Zone of skin (tissue), 1 donor: ENCODE measurements around a stretch of chr7.

DNA sequence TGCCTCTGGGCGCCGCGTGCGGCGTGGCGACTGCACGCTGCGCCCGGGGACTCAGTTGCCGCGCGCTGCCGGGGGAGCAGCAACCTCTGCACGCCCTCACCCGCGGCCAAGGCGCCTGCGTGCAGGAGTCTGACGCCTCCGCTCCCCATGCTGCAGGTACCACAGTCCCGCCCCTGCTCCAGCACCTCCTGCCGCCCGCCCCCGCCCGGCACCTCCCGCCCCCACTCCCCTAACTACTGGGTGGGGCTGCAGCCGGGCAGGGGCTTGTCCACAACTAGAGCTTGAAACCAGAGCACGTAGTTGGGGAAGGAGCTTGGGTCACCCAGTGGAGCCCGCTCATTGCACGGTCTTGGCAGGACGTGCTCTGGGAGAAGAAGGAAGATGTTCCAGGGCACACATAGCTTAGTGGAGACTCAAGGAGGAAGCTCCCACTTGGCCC lies 577 bp downstream of the IGFBP1 start:
- RRBS: 2% methylated on average over 12 of the region's 31 CpGs

GRCh38 chr7:45912845-45913861 lies 7.9 kb downstream of the IGFBP3 start:
- RRBS: no CpG with 5 or more reads among the region's 23 CpGs

DNA sequence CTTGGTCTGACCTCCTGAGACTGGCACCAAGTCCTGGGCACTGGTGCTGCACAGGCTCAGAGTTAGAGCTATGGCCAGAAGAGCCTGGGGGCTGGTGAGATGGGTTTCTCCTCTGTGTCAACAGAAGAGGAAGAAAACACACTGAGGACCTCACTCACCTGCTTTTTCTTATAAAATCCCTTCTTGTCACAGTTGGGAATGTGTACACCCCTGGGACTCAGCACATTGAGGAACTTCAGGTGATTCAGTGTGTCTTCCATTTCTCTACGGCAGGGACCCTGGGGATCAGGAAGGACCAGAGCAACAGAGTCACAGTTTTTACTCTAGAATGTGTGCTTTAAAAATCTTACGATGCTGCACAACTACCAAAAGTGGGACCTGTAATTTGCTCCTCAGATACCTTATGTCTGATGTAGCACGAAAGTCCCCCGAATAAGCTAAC lies 4.7 kb downstream of the IGFBP3 start:
- RRBS: no CpG with 5 or more reads among the region's 4 CpGs

GRCh38 chr7:46205348-46206269 lies 284.5 kb upstream of the IGFBP3 start:
- RRBS: no CpG with 5 or more reads among the region's 9 CpGs

GRCh38 chr7:46568955-46569743 lies 648.1 kb upstream of the IGFBP3 start:
- RRBS: no CpG with 5 or more reads among the region's 7 CpGs

DNA sequence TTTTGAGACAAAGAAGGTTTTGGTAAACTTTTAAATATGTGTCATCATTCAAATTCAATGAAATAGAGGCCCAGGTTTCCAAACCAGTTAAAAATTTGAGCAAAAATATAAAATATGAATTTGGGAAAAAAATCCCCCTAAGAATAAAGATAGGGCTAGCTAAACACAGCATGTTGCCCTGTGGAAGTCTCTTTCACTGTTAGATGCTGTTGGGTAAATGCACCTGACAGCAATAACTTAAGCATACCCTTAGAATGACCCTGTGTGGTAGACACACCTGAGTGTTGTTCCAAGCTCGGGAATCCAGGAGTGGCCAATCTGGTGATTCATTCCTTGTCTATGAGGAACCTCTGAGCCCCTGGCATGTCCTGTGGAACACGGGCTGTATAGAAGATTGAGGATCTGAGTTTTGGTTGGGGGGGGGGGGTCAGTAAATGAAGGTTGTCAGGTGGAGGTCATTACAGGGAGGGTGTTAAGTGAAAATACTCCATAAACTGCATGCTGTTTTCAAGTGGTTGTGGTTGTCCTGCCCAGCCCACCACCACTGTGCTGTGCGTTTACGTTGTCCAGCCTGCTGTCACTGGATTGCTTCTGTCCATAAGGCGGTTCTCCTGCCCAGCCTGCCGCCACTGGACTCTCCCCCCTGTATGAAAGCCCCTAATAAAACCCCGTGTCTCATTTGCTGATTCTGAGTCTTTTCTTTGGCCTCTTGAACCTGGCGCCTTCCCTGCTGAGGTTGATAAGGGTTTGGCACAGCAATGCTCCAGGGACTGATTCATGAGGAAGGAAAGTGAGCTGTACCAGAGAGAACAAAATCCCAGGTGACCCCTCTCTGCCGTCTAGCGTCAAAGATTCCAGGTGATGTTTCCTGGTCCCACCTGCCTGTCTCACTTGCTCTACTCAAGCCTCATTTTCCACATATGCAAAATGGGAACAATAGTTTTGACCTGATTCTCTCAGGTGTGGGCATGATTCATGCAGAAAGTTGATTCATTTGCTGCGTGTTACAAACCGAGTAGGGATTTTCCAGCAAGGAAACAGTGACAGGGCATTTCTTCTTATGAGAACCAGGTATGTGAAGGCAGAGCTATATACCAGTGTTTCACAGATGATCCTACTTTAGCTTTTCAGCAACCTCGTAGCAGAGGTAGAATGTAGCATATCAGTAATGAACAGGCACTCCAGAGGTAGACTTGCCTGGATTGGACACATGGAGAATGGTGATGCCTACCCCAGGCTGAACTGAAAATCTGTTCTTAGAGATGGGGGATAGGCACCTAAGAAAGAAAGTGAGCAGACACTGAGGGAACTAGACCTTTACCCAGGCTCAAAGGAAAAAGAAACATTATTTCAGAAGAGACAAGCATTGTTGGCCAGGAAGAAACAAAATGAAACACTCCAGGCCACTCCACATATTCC lies 730.4 kb upstream of the IGFBP3 start:
- RRBS: no CpG with 5 or more reads among the region's 13 CpGs

DNA sequence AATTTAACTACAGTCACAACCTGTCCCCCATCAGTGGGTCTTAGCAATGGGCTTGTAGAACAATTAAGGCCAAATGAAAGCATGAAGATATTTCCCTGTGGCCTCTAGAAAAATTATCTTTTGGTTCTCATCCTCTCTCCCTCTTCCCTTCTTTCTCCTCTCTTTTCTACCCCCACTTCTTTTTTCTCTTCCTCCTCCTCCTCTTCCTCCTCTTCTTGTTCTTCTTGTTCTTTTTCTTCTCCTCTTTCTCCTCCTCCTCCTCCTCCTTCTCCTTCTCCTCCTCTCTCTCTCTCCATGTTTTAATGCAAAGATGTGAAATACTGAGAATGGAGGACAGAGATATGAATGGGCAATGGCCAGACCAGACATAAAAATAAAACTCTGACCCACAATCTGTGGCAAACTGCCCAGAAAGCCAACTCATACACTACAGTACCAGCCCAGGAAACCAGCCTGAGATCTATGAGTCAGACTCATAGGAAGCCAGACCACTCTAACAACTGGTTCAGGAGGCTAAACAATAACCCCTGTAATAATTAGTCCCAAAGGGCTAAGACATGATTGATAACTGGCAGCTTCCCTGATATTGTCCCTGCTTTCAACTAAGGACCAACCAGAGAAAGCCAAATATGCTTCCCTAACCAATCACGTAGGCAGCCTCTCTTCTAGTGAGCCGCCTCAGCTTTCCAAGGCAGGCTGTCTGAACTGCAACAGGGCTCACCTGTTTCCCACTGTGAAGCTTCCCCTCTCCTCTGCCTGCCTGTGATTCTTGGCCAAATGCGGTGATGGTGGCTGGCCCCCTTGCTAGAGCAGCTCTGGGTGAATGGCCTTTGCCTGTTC lies 817.8 kb downstream of the TNS3 start:
- RRBS: no CpG with 5 or more reads among the region's 3 CpGs

DNA sequence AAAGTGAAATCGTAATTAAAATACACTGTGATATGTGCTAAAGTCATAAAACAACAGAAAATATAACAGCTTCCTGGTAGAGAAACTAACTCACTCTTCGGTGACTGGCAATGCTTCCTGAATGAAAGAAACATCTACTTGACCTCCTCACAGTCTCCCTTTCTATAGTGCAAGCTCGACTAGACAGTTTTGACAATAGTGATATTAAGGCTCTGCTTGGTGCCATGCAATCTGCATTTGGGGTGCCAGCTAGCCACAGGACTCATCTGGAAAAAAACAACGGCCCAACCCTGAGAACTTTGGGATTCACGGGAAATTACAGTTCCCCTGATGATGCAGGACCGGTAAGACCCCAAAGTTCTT lies 612.4 kb downstream of the TNS3 start:
- RRBS: no CpG with 5 or more reads among the region's 6 CpGs

DNA sequence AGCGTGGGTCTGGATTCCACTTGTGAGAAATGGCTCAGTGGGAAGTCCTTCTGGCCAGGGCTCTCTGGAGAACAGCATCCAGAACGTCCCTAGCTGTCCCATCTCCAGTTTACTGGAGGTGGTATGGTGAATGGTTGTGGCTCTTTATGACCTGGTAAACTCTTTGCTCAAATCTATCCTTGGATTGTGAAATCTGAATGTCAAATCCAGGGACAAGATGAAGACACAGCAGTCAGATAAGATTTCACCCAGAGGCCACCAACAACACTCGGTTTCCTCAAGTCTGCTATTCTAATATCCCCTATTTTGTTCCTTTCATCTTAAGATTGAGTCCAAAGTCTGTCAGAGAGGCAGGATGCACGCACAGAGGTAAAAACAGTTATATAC lies 287.0 kb downstream of the TNS3 start:
- RRBS: no CpG with 5 or more reads among the region's 4 CpGs

GRCh38 chr7:47315315-47315903 lies 266.5 kb downstream of the TNS3 start:
- RRBS: no CpG with 5 or more reads among the region's 18 CpGs

DNA sequence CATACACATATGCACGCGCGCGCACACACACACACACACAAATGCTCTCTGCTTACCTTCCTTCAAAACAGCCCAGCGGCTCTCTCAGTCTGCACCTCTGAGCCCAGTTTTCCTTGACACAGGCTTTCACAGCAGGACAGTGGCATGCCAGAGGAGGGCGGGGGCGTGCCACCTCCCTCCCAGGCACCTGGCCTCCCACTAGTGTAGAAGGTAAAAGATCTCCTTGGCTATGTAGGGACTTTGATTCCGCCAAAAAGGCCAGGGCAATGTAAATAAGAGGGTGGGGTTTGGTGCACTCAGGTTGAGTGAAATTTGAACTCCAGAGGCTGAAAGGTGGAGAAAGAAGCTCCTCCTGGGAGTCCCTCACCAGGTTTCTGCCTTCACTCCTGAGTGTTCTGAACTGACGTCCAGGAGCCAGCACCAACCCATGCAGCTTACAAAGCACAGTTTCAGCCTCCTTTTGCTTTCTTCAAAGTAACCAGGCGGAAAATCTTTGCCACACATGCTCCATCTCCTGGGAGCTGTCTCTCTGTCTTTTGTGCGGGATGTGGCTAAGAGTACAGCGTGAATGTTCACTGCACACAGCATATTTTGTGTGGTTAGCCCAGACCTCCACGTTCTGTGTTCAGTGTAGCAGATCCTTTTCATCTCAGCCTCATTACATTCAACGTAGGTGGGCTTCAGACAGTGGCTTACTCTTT lies 201.0 kb downstream of the TNS3 start:
- RRBS: no CpG with 5 or more reads among the region's 14 CpGs

DNA sequence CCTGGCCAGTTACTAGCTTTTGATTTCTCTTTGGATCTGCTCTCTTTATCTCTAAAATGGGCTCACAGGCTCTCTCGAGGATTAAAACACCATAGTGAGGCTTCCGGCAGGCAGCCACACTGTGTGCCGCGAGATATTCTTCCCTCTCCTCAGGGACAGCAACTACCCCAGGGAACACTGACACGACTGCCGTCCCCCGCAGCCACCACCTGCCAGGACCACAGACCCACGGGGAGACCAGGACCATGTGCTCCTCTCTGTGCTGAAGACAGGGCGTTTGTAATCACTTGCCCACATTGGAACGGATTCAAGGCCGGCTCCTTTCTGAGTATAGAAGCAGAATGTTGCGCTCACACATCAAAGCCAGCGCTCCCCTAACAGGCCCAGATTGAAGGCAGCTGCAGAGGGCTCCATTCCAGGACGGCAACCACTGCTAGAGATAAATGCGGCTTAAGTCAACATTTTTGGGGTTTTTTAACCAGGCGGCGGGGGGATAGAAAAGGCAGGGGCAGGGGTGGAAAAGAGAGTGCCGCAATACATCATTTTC lies 189.8 kb downstream of the TNS3 start:
- RRBS: no CpG with 5 or more reads among the region's 18 CpGs

DNA sequence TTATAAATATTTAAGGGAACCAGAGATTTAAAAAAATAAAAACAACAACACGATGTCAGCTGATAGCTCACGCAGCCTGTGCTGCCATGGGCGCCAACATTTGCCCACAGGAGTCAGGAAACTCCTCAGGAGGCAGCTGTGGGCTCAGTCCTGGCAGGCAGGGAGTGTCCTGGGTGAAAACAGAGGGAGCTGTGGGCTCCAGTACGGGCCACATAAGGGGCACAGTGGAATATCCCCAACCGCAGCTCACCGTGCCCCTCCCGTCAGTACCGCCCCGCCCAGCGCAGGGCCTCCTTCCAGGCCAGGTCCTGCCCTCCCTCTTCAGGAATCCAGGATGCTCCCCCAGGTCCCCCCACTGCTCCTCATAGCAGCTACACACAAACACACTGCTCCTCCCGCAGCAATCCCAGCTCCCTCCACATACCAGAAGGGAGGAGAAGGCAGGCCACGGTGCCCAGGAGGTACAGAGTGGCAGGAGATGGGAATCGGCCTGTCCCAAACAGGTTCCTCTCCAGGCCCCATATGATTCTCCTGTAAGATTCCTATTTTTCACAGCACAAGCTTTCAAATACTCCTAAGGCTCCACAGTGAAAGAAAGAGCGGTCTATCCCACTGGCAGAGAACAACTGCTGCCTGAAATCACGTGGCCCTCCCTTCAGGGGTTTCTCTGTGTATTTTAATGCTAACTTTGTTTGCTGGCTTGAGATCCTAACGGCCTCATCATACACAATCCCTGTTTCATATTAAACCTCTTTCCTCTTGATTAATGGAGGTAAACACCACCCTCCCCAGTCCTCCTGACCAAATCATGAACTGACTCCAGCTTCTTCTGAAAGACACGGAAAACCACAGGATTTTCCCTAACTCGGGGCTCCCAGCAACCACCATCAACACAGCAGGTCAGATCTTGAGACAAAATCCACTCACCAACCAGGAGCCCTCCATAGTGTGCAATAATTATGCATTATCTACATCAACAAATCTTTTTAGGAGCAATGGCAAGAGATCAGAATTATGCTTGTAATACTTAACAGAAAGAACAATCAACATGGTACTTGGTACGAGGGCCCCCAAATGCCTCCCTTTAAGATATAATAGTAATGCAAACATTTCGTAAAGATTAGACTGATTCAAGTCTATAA lies 178.7 kb downstream of the TNS3 start:
- RRBS: no CpG with 5 or more reads among the region's 20 CpGs

DNA sequence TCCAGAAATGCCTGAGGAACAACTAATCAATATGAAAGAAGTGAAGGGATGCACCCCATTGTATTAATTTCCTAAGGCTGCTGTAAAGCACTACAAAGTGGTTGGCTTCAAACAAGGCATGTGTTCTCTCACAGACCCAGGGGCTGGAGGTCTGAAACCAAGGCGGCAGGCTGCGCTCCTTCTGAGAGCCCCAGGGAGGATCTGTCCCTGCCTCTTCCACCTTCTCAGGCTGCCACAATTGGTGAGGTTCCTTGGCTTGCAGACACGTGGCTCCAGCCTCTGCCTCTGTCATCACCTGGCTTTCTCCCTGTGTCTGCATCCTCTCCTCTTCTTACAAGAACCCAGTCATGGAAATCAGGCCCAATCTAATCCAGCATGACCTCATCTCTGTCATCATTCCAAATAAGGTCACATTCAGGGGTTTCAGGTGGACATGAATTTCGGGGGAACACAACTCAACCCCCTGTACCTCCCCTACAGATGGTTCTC lies 110.0 kb downstream of the TNS3 start:
- RRBS: no CpG with 5 or more reads among the region's 4 CpGs

GRCh38 chr7:47497239-47497908 lies 84.5 kb downstream of the TNS3 start:
- RRBS: no CpG with 5 or more reads among the region's 10 CpGs

- RRBS: no CpG with 5 or more reads among the region's 4 CpGs
These were observed 2.3 kb downstream of the HUS1 start for GRCh38 chr7:47977069-47977512.

GRCh38 chr7:47999977-48000558 lies 20.7 kb upstream of the HUS1 start:
- RRBS: no CpG with 5 or more reads among the region's 14 CpGs

DNA sequence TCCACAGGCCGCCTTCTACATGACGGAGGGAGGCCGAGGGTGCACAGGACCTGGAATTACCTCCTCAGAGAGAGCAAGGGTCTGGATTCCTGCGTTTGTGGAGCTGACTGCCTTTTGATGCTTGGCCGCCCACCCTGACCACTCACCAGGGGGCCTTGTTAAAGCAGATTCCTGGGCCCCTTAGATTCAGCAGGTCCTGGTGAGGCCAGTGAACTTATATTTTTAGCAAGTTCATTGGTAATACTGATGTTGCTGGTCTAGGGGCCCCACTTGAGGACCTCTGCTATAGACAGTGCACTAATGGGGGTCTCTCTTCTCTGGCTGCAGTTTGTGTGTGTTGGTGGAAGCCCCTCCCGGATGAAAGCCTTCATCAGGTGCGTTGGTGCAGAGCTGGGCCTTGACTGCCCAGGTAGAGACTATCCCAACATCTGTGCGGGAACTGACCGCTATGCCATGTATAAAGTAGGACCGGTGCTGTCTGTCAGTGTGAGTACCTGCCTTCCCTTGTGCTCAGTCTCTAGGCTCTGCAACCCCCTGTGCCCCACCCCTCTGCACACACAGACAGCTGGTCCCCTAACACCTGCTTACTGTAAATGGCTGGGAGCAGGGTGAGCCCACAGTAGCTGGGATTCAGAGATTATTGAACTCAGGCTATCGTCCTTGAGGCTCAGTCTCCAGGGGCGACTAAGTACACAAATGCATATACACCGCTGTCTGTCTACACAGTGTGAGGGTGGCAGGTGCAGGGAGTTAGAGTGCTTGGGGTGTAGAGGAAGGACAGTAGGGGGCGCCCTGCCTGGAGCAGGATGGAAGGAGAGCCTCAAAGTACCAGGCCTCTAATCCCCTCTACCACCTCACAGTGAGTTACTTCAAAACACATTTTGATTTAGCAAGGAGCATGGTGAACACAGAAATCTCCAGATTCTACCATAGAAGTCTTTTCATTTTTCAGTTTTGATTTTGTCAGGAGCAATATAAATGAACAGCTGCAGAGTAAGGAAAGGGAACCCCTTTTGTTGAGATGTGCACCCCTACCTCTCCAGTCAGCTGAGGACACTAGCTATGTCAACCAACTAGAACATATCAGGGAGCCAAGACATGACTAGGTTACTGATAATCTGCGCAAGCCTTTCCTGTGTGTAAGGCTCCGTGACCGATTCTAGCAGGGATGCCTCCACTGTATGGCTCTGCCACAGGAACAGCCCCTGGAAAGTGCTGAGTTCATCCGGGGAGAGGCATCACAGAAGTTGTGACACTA lies 12.9 kb downstream of the UPP1 start:
- RRBS: 95% methylated on average over 4 of the region's 18 CpGs

DNA sequence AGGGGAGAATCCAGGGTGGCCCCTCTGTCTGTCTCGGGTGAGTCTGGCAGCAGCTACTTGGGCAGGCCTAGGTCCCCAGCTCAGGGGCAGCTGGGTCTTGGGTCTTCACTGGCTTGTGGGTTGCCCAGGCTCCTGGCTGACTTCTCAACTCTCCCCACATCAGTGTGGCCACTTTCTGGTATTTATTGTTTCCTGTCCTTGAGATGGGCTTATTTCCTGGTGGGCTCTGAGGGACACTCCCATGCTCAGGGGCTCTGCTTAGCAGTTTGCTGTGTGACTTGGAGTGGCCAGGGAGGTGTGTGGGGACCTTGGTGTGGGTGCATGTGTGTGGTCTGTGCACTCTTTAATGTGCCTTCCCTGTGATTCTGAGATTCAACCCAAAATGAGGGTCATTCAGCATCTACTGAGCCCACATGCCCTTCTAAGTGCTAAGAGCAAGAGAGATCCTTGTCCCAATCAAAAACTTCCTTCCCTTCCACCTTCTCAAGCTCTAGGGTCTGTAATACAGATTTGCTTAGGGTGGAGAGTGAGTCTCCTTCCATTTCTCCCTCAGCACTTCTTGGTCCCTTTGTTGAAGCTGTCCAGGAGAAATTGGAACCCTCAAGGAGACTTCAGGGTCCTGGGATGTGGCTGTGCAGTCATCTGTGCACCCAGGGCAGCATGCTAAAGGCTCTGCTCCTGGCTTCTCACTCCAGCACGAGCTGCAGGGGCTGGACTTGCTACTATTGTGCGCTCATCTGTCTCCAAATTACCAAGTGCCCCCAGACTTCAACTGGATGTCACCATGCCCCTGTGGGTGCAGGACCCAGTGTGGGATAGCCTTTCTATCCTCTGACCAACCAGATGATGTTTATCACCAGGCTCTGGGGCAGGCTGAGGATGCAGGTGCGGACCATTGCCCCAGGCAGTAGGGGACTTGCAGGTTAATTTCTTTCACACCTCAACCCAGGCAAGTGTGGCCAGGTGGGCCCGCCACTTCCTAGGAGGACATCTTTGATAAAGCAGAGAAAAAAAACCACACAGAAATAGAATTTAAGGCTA lies 20.3 kb downstream of the UPP1 start:
- RRBS: no CpG with 5 or more reads among the region's 5 CpGs

DNA sequence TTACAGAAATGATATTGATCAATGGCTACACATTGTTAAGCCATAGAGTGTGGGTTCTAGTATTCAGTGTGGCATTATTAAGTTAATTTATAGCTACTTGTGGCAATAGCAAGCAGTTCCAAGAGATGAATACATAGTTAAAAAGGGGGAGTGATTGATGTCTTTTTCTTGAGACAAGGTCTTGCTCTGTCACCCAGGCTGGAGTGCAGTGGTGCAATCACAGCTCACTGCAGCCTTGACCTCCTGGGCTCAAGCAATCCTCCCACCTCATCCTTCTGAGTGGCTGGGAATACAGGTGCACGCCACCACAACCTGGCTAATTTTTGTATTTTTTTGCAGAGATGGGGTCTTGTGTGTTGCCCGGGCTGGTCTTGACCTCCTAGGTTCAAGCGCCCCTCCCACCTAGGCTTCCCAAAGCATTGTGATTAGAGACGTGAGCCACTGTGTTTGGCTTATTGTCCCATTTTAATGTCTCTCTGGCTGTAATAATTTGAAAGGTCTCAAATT lies 21.7 kb downstream of the UPP1 start:
- RRBS: no CpG with 5 or more reads among the region's 4 CpGs